NCI-H460 (cell line): ENCODE data around the gene CCDC60.

GRCh38 chr12:117686678-117687615 is 281.8 kb downstream of the KSR2 start:
RAMPAGE:
- cytosol, long total RNA = no peak
- long total RNA = no peak
- nucleus, long total RNA = no peak

DNA sequence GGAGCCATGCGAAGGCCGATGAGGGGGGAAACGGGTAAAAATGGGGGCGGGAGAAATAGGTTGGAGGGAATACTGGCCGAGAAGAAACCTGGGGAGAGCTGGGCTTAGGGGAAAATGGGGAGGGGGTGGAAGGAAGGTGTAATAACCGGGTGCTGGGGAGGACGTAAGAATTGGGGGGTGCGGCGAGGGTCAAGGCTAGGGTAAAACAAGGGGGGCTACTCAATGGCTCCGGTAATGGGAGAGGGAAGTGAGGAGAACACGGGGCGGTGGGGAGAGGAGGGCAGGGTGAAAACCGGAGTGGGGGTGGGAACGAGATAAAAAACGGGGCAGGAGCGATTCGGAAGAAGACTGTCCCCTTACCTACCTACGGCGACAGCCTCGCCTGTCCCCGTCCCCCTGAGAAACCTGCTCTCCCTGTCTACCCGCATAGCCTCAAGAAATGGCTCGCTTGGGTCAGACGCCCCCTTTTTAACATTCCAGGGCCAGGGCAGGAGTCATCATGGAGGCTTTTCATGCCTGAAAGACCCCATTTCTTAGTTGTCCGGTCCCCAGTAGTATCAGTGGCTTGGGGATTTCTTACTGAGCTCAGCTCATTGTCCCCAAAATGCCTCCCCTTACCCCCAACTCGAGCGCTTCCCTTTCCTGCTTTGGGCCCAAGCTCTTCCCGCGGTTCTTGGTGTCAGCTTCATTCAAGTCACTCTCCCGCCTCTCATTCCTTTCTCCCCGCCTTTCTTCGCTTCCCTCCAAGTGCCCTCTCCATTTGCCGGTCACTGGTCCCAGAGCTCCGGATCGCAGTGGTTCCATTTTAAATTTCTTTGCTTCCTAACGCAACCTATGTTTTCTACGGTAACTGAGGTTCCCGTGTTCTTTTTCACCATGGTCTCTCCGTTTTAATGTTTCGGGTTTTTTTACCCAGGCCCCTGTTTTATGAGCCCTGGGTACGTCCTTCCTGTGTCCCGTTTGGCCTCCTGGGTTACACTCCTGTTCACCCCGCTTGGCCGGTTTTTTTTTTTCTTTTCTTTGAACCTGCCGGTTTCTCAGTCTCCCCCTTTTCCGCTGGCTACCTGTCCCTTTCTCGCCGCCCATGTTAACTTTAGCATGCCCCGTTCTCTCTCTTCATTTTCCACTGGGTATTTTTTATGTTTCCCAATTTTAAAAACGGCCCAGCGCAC is 1.1 kb upstream of the WSB2 start:
RAMPAGE:
- cytosol, long total RNA = no peak
- long total RNA = no peak
- nucleus, long total RNA = no peak

DNA sequence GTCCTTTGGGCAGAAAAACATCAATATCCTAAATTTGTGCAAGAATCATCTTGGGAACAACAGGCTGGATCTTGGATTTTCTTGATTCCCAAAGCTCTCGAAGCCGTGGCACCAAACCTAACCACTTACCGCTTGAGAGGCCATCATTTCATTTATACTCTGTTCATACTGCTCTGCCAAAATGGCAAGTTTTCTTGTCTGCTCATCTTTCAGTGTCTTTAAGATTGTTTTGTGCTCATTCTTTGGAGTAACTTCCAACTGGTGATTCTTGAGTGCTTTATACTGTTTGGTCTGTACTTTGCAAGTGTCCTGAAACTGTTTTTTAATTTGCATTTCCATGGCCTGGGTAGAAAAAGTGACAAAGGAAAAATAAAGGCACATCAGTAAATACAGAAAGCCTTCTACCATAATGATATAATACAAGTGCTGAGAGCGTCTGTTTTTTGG is 24.1 kb downstream of the PEBP1 start:
RAMPAGE:
- cytosol, long total RNA = no peak
- long total RNA = no peak
- nucleus, long total RNA = no peak

RAMPAGE:
- cytosol, long total RNA = no peak
- long total RNA = no peak
- nucleus, long total RNA = no peak
These were observed 808 bp upstream of the TAOK3 start for GRCh38 chr12:118373433-118373997.

RAMPAGE:
- cytosol, long total RNA = no peak
- long total RNA = no peak
- nucleus, long total RNA = no peak
These were observed 404 bp upstream of the SUDS3 start for GRCh38 chr12:118375951-118376351.

RAMPAGE:
- cytosol, long total RNA = no peak
- long total RNA = no peak
- nucleus, long total RNA = no peak
These were observed 14.6 kb downstream of the SUDS3 start for GRCh38 chr12:118390762-118391527.

GRCh38 chr12:119154437-119155007 is 24.2 kb upstream of the HSPB8 start:
RAMPAGE:
- cytosol, long total RNA = no peak
- long total RNA = no peak
- nucleus, long total RNA = no peak

DNA sequence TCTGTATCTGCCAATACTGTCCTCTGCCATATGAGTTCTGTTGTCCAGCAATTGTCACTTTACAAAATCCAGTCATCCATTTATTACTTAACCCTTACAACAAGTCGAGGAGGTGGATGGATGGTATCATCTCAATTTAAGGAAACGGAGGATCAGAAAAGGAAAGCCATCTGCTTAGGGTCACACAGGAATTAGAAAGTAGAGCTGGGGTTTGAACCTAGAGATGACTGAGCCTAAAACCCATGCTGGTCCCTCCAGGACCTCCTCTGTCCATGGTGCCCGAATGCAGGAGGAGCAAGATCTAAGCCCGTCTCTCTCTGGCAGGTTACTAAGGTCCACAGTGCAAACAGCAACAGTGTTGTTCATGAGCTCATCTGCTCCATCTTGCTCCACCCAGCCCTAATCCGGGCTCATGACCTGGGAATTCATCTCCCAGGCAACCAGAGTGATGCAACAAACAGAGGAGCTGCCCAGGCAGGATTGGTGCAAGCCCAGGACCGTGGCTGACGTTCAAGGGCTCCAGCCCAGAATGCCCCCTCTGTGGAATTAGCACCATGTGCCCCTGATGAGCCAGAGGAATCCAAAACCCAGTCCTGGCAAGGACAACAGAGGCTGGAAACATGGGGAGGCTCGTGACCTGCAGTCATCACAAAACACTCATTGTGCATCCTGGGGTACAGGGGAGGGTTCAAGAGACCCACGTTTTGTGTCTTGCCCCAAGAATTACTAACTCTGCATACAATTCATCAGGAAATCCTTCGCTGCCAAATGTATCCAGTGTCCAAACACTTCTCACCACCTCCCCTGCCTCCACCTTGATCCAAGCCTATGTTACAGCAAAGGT is 29.9 kb downstream of the HSPB8 start:
RAMPAGE:
- cytosol, long total RNA = no peak
- long total RNA = no peak
- nucleus, long total RNA = no peak

DNA sequence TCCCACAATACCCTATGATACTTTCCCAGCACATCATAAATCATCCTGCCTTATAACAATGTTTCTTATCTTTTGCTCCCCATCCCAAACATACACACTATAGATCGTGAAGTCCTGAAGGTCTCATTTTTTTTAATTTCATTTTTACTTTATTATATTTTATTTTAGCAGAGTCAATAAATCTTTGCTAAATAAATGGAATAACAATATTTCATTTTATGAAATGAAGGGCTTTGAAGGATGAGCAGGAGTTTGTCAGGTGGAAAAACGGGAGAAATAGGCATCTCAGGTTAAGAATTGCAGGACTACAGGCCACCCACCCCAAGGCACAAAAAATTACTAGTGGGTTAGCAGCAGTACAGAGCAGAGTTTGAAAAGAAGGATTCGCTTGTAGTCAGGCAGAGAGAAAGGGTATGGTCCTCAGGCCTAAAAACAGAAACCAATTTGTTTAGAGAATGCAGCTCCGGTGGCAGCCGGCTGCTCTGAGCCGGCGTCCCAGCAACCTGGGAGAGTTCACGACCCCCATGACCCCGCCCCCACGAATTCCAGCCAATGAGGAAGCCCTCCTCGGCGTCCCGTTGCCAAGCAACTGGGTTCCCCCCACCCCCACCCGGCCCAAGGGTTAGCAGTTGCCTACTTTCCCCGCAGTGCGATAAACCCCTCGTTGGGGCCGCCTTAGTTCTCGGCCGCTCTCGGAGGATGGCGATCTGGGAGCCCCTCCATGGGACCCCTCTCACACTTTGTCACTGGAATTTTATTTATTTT is at the start of gene CCDC60:
Gene CCDC60 (plus strand): TSS at position 645 of the 765 bp plus-strand sequence.
RAMPAGE:
- cytosol, long total RNA = no peak
- long total RNA = no peak
- nucleus, long total RNA = no peak

GRCh38 chr12:119685198-119685842 is 17.4 kb downstream of the PRKAB1 start:
RAMPAGE:
- cytosol, long total RNA = no peak
- long total RNA = no peak
- nucleus, long total RNA = no peak

GRCh38 chr12:119699276-119699791 is 31.4 kb downstream of the PRKAB1 start:
RAMPAGE:
- cytosol, long total RNA = no peak
- long total RNA = no peak
- nucleus, long total RNA = no peak

DNA sequence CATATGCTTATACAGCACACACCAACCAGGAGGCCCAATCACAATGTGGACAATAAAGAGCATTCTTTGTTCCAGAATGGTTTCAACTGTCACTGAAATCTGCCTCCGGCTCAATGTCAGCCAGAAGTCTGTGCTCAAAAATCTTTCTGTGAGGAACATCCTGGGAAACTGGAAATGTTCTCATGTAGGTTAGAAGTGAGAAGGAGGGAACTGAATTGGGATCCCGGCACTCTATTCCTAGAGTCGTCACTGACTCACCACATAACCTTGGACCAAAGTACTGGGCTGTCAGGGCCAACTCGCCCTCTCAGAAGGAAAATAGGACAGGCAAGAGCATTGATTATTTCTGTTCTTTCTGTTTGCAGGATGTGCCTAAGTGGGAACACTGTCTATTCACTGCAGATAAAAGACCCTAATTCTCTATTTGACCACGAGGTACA is 57.6 kb downstream of the PRKAB1 start:
RAMPAGE:
- cytosol, long total RNA = no peak
- long total RNA = no peak
- nucleus, long total RNA = no peak

RAMPAGE:
- cytosol, long total RNA = no peak
- long total RNA = no peak
- nucleus, long total RNA = no peak
These were observed 62.5 kb downstream of the PRKAB1 start for GRCh38 chr12:119730283-119730892.

RAMPAGE:
- cytosol, long total RNA = no peak
- long total RNA = no peak
- nucleus, long total RNA = no peak
These were observed 382 bp downstream of the CIT start for GRCh38 chr12:119876701-119877174.

DNA sequence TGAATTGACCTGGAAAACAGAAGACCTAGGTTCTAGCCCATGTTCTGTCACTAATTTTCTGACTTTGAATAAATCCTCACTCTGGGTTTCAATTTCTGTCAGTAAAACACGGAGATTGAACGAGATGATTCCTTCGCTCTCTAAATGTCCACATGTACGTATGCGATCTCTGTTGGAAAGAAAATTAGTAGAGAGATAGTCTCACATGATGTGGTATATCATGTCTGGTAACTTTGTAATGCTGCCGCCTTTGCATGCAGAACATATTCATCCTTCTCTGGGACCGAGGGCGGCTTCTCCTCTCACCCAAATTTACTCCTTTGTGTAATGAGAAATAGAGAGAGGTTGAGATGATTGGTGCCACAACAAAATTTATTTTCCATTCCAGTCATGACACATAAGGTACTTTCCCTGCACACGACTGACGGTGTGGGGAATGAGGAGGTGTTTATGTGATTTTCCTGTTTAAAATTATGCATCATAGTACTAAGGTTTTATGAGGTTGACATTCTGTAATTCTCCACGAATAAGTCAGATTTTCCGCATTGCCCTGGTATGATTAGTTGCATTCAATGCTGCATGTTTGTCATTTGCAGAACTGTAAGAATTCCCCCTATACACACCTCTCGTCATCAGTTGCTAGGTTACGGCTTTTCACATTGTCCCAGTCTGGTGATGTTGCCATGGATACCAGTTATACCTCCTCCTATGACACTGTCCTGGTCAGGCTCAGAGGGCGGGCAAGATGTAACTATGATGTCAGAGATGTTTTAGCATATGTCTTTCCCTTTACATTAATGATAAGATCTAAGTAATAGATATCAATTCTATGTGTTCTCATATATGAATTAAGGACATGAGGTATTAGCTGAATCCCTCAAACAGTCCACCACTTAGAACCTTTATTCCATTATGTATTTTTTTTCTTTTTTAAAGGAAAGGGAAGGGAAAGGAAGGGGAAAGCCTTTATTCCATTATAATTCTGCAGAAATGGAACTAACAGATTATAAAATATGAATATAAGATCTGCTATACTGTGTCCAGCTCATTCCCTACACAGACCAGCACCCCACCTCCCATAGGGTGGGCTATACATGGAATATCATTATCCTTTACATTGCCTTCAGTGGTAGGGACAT is 23.2 kb downstream of the BICDL1 start:
RAMPAGE:
- cytosol, long total RNA = no peak
- long total RNA = no peak
- nucleus, long total RNA = no peak

RAMPAGE:
- cytosol, long total RNA = no peak
- long total RNA = no peak
- nucleus, long total RNA = no peak
These were observed 8.2 kb downstream of the RAB35 start for GRCh38 chr12:120108234-120108802.

RAMPAGE:
- cytosol, long total RNA = no peak
- long total RNA = no peak
- nucleus, long total RNA = no peak
These were observed 1.2 kb upstream of the RAB35 start for GRCh38 chr12:120117805-120118126.

DNA sequence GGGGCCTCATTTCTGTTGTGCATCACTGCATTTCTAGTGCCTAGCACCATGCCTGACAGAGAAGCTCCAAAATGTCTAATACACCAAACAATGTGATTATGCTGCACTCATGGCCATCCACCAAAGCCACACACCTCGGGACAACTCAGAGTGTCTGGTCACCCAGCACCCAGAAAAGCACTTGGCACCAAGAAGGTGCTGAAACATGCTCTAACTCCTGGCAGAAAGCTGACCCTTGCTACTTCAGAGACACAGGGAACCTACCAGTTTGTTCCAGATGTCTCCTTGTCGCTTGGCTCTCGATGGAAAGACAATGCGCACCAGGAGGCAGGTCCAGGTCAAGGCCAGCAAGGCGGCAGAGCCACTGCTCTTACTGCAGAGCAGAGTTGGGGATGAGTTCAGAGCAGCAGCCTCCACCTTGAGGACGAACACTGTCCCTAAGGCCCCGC is 11.2 kb downstream of the GCN1 start:
RAMPAGE:
- cytosol, long total RNA = no peak
- long total RNA = no peak
- nucleus, long total RNA = no peak

RAMPAGE:
- cytosol, long total RNA = no peak
- long total RNA = no peak
- nucleus, long total RNA = no peak
These were observed 30.6 kb upstream of the RPLP0 start for GRCh38 chr12:120231133-120232258.

DNA sequence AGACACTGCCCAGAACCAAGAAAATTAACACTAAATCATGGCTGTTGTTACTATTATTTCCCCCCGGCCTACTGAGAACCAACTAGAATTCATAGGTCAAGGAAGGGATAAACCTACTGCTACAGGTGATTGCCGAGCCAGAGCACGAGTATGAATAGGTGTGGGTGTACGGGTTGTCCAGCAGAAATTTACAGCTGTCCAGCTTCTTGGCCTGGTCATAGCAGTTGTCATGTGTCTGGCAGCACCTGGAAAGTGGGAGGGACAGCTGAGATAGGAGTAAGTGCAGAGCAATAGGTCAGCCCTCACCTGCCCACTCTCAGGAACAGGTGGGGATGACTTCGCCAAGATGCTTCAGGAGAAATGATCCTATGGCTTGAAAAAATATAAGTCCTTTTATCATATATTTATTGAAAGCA is 2.8 kb downstream of the PLA2G1B start:
RAMPAGE:
- cytosol, long total RNA = no peak
- long total RNA = no peak
- nucleus, long total RNA = no peak